Glomerular endothelial cell (primary cell): ENCODE data around the genes PUSL1 and MIB2.

- RAMPAGE, long total RNA = no peak
Measured at GRCh38 chr1:1308217-1308892, at the start of gene PUSL1. Gene PUSL1, plus strand, starts transcription at chr1:1308597.

- RAMPAGE, long total RNA = no peak
Measured at GRCh38 chr1:1346624-1347134, 2.5 kb downstream of the DVL1 start.

- RAMPAGE, long total RNA = no peak
Measured at GRCh38 chr1:1349522-1350187, 437 bp upstream of the DVL1 start.

DNA sequence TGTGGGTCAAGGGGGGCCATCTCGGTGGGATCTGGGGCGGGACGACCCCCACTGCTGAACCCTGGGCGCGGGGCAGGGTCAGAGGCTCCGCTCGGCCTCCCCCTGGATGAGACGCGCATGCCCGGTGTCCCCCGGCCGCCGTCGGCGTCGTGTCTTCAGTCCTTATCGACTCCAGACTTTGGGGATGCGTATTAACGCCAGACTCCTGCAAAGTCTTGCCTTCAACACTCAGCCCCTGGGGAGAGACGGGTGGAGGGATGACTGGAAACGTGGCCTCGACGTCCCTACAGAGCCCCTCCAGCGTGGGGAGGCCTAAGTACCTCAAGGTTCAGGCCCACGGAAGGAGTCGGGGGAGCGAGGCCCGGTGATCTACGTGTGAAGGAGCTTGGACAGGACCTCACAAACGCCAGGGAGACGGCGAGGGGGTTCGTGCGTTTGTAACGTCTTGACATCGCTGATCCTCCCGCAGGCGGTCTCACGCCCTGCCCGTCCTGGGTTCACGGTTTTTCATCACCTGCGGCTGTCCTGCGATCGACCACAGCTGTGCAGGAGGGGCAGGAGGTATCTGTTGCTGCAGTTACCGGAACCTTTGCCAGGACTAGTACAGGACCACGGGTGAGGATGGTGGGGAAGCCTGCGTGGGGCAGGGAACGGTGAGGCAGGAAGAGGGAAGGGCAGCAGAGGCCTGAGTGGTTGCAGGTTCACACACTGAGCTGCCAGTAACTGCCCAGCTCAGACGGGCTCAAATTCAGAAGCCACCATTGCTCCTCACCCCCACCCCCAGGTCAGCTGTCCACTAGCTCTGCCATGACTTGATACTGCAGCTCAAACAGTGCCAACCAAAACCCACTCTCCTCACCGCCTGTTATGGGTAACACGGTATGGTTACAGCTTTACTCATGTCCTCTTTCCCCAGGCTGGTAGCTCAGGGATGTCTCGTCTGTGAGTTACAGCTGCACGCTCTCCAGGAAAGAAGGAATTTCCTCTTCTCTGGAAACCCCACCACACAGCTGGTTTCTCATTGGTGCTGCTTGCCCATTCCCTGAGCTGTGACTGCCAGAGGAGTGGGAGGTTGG is 892 bp upstream of the CCNL2 start:
- RAMPAGE, long total RNA = no peak

- RAMPAGE, long total RNA = no peak
Measured at GRCh38 chr1:1423122-1423424, 2.0 kb upstream of the ANKRD65 start.

- RAMPAGE, long total RNA = no peak
Measured at GRCh38 chr1:1434221-1434912, 1.1 kb upstream of the VWA1 start.

DNA sequence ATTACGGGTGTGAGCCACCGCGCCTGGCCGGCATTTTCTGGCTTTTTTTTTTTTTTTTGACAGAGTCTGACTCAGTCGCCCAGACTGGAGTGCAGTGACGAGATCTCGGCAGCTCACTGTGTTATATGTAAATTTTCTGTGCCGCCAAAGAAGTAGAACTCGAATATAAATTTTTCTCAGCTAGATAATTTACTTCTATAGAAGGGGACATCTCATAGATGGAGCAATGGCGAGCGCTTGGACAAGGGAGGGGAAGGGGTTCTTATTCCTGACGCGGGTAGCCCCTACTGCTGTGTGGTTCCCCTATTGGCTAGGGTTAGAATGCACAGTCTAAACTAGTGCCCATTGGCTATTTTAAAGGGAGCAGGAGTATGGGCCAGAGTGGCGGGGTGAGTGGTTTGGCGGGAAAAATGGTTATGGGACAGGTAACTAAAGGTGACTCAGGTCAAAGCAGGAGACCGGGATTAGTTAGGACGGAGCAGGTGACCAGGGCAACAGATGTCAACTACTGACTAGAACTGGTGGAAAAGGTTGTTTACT is 1.1 kb upstream of the ATAD3A start:
- RAMPAGE, long total RNA = no peak

- RAMPAGE, long total RNA = no peak
Measured at GRCh38 chr1:1511305-1511626, 696 bp upstream of the ATAD3A start.

GRCh38 chr1:1522487-1523235 is 10.7 kb downstream of the ATAD3A start:
- RAMPAGE, long total RNA = no peak

- RAMPAGE, long total RNA = no peak
Measured at GRCh38 chr1:1563817-1565036, 10.4 kb downstream of the SSU72 start.

DNA sequence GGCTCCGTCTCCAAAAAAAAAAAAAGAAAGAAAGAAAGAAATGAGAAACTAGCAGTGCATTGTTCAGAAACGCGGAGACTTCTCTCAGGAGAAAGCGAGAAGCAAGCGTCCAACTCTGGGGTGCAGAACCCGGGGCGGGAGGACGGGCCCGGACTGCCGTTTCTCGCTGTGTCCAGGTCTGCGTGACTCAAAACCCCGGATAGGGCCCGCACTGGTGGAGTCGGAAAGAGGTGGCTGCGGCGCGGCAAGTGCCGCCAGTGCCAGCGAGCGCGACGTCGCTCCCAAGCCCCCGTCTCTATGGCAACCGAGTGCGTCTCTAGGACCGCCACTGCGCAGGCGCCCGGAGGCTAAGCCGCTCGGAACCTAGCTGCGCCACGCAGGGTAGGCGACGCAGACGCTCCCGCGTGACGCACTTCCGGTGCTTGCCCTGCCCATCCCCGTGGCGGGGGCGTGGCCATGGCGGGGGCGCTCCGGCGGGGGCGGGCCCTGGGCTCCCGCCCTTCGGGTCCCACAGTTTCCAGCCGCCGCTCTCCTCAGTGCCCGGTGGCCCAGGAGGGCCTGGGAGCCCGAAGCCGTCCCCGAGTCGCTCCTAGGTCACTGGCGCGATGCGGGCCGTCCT is at the start of gene MIB2:
TSS of gene MIB2 (plus strand) at position 497 of the 619 bp plus-strand sequence.
- RAMPAGE, long total RNA = no peak

DNA sequence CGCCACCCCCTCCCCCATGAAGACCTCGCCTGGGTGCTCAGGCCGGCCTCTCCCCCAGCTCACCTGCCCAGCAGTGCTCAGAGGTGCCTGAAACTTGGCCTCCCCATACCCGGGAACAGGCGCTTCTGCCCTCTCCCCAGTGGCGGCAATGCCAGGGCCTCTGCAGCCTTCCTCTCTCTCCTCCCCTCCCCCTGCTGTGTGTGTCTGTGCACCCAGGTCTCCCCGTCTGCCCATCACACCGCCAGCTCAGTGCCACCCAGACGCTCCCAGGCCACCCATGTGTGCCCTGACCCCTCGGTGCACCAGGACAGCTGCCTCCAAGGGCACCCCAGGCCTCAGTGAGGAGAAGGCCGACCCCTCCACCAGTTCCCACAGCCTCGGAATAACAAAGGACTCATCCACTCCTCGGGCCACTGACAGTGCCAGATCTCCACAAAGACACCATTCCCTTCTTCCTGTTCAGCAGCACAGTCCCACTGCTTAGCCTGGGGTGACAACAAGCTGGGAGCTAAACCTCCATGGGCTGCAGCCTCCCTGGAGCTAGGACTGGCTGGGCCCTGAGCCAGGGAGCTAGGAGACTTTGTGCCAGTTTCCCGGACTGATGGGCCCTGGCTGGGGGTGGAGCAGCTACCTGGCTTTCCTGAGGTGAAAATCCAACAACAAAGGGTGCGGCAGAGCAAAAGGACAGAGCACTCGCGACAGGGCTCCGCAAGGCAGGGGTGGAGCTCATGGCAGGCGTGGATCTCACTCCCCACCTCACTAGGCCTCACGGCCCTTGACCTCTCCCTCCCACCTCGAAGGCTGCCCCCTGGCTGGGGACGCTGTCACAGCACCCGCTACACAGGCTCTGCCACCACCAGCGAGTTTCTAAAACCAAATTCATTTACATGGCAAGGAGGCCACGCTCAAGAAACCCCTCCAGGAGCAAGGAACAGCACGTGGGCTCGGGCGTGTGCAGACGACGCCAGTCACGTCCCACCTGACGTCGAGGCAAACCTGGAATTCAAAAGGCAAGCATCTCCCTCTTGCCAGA is 14.0 kb downstream of the SLC35E2B start:
- RAMPAGE, long total RNA = no peak

GRCh38 chr1:1840379-1840987 is 50.4 kb downstream of the GNB1 start:
- RAMPAGE, long total RNA = no peak

- RAMPAGE, long total RNA = no peak
Measured at GRCh38 chr1:1872513-1872991, 18.3 kb downstream of the GNB1 start.

DNA sequence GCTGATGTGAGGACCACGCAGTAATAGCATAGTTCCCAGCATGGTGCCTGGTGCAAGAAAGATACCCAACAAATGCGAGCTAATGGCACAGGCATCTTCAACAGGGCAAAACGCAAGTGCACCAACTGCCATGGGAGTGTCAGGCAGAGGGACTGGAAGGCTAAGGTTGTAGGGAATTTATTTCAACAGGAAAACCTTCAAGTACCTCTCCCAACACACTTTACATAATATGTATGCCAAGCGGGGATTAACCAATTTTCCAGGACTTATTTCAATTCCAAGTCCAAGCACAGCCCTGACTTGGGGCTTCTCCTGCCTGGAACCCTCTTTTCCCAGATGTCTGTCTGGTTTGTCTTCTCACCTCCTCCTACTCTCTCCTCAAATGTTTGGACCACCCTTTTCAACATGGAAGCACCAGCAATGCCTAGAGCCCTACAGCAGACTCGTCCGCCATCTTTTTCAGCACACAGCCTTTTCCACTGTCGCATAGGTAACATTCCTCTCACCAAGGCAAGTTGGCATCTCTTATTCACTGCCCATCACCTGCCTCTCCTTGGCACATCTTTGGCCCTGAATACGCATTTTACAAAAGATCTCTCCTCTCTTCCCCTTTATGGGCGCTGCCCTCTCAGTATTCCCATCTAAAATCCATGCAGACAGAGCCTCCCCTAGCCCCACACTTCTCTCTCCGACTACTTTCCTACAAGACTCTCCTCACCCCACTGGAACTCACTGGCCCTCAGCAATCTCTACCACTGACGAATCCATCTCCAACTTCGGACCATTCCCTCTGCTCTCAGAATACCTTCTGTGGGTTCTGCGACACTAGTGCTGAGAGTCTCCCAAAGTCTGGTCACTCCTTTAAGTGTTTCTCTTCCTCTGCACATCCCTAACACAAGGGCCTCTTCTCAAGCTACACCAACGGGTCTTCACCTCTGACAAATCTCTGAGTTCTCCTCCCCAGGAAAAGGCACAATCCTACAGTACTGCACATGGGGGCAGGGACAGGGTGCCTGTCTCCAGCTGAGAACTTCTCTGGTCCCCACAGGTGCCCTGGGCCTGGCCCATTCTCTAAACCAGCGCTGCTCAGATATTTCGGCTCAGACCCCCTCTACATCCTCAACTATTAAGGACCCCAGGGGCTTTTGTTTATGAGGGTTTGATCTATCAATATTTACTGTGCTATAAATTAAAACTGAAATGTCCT is 12.3 kb downstream of the GNB1 start:
- RAMPAGE, long total RNA = no peak

GRCh38 chr1:2049306-2049874 is 821 bp upstream of the PRKCZ start:
- RAMPAGE, long total RNA = no peak

DNA sequence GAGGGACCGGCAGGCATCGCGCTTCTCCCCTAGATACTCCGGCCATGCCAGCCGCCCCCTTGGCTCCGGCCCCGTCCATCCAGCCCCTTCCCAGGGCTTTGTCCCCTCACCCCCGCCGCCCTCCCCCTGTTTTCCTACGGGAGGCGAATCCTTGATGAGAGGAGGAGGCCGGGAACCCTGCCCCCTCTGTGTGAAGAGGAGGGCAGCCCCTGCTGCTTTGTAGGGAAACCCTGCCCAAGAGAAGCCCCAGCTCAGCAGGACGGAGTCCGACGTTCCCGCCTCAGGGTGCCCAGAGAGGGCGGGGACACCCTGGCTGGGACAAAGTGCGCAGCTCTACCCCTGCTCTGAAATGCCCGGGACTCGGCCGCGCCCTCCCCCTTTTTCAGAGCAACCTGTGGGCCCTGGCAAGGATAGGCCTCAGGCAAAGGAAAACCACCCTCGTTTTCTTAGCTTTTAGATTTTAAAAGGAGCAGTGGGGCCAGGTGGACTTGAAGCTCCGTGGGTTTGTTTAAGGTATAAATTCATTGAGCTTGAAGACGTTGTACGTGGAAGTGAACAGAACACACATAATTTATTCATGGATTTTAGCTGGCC is 42.0 kb downstream of the PRKCZ start:
- RAMPAGE, long total RNA = no peak

DNA sequence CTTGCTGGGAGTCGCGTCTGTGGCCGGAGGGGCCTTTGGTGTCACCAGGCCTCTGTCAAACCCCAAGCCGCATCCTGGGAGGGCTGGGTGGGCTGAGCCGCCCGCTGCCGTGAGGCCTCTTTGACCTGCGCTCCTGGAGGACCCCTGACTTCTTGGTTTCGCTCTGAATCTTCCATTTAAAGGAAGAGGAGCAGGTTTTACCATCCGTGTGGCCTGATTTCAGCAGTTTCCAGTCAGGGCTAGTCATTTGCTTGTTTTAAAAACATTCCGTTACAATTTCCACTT is 60.6 kb downstream of the FAAP20 start:
- RAMPAGE, long total RNA = no peak

DNA sequence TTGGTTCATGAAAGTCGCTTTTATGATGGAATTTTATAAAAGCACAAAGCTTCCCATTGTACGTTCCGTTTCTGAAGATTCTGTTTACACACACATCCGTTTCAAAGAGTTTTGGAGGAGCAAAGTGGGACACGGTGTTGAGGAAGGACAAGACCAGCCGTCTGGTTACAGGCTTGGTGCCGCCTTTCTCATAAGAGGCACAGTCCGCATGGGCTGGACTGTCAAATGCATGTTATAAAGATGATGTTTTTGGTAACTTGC is 60.3 kb downstream of the FAAP20 start:
- RAMPAGE, long total RNA = no peak

GRCh38 chr1:2150663-2151899 is 43.5 kb downstream of the FAAP20 start:
- RAMPAGE, long total RNA = no peak